ENCODE results near the genes DDX20, KCND3, RHOC and MAGI3.

GRCh38 chr1:111729448-111730072 lies 9.6 kb downstream of the INKA2 start:
- PRO-cap, result no peak

DNA sequence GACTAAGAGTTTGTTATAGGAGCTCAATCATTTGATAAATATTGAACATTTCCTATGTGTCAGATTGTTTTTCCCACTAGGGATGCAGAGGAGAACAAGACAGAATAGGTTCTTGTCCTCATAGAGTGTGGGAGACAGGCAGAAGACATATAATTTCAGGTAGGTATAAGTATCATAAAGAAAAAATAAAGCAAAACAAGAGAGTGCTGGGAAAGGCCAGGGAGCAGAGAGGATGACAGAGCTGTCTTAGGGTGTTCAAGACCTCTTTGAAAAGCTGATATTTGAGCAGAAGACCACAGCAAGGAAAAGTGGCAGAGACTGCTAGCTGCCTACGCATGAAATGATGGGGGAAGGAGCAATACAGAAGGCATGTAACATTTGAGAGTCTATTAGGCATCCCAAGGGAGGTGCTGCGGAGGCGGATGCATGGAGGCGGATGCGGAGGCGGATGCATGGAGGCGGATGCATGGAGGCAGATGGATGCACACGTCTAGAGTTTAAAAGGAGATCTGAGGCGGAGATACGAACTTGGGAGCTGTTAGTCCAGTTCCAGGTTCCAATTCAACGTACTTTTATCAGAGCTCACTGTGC lies 888 bp upstream of the DDX20 start:
- PRO-cap, result no peak

- PRO-cap, result bidirectional peak, plus-strand start at chr1:111755570, minus-strand start at chr1:111755529; bidirectional peak, plus-strand start at chr1:111755903, minus-strand start at chr1:111755800
Observed at GRCh38 chr1:111755309-111756393, at the start of gene DDX20. DDX20 (plus strand) TSS chr1:111755901.

- PRO-cap, result bidirectional peak, plus-strand start at chr1:111990245, minus-strand start at chr1:111990066
Observed at GRCh38 chr1:111989593-111990442, at the start of gene KCND3. KCND3 (minus strand) TSS chr1:111989668.

- PRO-cap, result no peak
Observed at GRCh38 chr1:111990443-111991350, 1.2 kb upstream of the KCND3 start.

DNA sequence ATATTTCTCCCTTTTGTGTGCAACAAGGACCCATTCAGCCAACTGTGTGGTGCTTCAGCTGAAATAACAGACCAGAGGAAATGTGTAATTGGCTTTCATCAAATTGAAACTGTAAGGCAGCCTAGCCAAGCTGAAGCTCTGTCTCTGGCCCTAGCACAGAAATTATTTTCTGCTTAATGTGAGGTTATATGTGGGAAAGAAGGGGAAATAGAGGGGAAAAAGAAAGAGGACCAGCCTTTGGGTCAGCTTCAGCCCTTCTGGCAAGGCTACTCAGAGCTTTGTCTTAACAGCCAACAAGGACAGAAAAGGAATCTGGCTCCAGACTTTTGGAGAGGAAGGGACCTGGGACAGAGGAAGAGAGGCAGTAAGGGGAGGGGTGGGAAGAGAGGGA lies 7.4 kb upstream of the CTTNBP2NL start:
- PRO-cap, result no peak

DNA sequence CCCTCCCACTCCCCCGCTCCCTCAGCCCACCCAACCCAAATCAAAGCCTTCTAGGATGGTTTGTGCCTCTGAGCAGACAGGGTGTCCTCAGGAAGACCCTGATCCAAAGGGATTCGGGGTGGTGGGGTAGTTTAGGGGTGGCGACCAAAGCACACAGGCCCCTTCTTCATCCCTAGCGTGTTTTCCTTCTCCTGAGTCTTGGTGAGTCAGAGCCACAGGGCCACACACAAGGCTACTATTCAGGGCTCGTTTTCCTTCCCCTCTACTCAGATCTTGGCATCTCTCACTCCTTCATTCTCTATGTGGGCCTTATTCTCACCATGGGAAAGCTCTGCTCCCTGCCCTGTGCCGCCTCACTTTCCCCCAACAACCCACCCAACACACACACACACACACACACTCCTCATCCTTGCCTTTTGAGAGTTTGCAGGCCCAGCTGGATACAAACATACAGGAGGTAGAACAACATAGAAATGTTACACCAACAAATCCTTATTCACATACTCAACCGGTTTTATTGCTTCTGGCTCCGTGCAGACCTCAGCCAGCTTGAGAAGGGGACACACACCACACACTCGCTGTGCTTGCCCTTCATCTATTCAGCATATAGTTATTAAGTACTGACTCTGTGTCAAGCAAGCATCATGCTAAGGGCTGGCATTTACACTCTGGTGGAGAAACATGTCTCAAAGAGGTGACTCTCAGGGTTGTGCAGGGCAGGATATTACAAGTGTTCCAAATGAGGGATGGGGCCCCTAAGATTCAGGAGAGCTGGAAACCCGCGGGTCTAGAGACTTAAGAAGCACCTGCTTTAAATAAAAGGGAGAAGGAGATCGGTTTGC lies 43.5 kb upstream of the WNT2B start:
- PRO-cap, result no peak

DNA sequence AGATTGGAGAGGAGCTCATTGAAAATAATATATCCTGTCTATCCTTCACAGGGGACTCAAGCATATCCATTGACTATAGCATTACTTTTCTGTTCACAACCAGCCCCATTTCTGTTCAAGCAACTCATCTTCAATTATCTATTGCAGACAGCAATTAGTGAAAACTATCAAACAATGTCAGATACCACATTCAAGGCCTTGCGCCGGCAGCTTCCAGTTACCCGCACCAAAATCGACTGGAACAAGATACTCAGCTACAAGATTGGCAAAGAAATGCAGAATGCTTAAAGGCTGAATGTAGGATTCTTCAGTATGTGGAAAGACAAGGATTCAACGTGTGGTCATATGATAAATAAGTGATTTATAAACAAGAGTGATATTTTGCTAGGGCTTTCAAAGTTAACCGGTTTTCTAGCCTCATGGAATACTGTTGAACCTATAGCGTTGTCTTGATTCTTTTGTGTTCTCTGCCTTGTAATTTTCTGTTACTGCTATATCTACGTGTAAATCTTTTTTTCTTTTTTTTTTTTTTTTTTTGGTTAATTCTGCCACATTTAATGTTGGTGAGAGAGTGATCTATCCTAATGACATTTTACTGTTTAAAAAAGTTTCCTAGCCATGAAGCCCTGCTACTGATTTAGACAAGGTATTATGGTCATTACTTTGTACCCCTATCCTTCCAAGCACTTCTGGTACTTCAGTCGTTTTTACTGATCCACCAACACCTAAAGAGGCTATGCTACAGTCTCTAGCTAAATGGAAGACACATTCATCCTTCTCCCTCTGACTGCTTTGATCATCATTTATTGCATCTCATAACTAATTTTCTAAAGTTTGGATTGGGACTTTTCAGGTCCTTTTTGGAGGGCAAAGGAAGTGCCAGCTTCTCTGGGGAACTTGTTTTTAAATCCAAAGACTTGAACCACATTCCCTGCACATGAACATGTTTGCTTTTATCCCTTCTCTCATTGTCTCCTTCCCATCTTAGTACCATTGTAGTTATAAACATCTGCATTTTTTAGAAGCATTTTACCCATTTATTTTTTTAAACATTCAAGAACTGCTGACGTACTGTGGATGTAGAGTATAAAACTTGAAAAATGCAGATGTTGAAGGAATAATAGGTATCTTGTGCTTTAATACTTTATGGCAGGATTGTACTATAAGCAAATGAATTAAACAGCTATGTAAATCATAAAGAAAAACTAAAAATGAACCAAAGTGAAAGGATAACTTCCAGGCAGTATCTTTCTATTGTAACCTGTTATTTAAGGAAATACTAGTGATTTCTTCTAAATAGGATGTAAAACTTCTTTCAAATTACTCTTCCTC lies 4.1 kb upstream of the MOV10 start:
- PRO-cap, result no peak

GRCh38 chr1:112674768-112675823 lies 637 bp downstream of the MOV10 start:
- PRO-cap, result bidirectional peak, plus-strand start at chr1:112674922, minus-strand start at chr1:112674931; bidirectional peak, plus-strand start at chr1:112675272, minus-strand start at chr1:112675249; bidirectional peak, plus-strand start at chr1:112675407, minus-strand start at chr1:112675361

GRCh38 chr1:112698292-112699610 lies 8.2 kb downstream of the RHOC start:
- PRO-cap, result bidirectional peak, plus-strand start at chr1:112699267, minus-strand start at chr1:112699111

- PRO-cap, result bidirectional peak, plus-strand start at chr1:112707267, minus-strand start at chr1:112707100; bidirectional peak, plus-strand start at chr1:112707514, minus-strand start at chr1:112707408
Observed at GRCh38 chr1:112707045-112707704, at the start of gene RHOC. RHOC (minus strand) TSS chr1:112707127.

DNA sequence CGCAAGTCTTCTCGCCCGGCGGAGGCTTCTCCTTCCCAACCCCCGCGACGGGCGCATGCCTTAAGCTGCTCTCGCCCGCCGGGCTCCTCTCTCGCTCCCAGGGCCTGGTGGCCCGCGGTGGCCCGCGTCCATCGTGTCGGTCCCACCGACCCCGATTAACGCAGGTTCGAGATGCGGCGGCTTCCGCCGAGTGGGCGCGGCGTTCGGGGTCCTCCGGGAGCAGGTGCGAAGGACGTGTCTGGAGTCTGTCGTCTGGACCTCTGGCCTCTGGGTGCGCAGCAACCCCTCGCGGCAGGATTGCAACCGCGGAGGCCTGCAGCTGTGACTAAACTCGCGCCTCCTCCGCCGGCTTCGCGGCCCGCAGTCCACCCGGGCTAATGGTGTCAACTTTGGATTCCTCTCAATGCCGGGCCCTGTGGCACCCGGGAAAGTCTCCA lies 25.5 kb downstream of the TAFA3 start:
- PRO-cap, result no peak

DNA sequence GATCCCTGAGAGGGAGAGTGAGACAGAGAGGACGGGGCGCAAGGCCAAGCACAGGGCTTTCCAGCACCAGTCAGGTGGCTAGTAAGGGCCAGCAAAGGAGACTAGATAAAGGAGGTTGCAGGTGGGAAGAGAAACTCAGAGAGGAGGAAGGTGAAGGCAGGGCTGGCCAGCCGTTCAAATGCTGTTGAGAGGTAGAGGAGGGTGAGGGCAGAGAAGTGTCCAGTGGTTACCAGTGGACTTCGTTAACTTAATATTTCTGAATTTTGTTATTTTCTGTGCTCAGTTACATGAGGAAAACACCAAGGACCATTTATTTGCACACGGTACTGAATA lies 137.6 kb upstream of the MAGI3 start:
- PRO-cap, result no peak

DNA sequence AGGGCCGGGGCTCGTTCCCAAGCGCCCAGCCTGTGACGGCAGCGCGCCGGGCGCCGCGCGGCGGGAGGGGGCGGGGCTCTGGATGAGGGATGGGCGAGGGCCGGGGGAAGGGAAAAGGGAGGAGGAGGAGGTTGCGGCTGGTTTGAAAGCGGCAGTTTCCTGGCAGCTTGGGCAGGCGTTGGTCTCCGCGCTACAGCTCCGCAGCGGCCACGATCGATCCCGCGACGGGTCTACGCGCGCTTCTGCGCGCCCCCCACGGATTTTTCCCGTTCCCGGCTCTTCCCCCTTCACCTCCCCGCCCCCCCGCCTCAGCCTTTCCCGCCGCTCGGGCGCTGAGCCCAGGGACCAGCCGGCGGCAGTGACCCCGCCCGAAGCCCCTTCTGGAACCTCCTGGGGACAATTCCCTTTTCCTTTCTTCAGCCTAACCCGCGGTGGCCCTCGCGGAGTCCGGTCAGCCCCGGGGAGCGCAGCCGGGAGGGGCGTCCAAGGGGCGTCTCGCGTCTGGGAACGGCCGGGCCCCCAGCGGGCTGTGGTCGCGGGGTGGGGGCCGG lies at the start of gene MAGI3:
Gene MAGI3, plus strand, starts transcription at position 154 of the 551 bp plus-strand sequence.
- PRO-cap, result bidirectional peak, plus-strand start at position 154 of the sequence, minus-strand start outside the sequence

GRCh38 chr1:113394089-113394679 lies 3.9 kb downstream of the MAGI3 start:
- PRO-cap, result no peak

DNA sequence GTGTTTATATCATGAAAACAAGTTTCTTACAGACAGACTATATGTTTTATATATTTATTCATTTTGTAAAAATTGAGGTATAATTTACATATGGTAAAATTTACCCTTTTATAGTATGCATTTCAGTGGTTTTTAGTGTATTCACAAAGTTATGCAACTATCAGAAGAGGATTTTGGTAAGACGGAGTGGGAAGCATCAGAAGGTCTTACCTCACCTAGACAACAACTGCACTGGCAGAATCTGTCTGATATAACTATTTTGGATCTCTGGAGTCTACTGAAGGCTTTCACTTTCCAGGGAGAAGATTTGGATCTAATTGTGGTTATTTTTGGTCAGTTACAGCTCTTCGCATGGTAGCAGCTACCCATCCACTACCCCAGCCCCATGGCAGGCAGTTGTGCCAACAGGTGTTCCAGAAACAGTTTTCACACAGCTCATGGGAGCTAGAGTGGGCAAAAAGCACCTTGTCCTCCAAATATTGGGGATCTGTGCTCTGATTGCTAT lies 53.5 kb downstream of the MAGI3 start:
- PRO-cap, result no peak

- PRO-cap, result no peak
Observed at GRCh38 chr1:113444319-113445247, 54.3 kb downstream of the MAGI3 start.

DNA sequence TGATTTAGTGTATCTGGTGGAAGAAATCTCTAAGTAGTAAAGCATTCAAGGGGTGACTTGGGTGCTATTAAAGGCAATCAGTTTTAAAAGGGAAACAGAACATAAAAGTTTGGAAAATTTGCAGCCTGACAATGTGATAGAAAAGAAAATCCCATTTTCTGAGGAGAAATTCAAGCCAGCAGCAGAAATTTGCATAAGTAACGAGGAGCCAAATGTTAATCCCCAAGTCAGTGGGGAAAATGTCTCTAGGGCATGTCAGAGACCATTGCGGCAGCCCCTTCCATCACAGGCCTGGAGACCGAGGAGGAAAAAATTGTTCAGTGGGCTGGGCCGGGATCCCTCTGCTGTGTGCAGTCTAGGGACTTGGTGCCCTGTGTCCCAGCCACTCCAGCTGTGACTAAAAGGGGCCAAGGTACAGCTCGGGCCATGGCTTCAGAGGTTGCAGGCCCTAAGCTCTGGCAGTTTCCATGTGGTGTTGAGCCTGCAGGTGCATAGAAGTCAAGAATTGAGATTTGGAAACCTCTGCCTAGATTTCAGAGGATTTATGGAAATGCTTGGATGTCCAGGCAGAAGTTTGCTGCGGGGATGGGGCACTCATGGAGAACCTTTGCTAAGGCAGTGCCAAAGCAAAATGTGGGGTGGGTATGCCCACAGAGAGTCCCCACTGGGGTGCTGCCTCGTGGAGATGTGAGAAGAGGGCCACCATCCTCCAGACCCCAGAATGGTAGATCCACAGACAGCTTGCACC lies 133.5 kb downstream of the MAGI3 start:
- PRO-cap, result no peak

DNA sequence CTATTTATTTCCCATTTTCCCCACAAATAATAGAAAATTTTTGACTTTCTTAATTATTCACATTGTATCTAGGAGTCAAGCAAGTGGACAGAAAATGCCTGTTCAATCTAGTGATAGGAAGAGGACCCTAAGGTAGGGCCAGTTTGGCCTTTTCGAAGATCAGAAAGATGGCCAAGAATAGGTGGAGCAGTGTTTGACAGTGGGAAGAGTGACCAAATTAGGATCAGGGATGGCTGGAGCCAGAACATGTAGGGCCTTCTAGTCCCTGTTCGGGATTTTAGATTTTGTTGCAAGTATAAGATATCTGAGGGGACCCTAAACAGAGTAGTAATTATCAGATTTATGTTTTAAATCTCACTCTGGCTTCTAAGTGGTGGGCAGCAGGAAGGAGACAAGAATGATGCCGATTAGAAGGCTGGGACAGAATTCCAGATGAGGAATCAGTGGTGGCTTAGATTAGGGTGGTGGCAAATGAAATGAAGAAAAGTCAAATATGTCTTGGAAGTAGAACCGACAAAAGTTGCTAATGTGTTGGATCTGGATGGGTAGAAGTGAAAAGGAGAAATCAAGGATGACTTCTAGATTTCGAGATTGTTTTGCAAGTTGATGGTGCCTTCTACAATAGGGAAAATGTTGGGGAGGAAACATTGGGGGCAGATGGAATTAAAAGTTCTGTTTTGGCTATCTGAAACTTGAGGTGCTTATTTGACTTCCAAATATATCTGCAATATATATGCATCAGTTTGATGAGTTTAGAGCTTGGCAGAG lies 158.3 kb downstream of the MAGI3 start:
- PRO-cap, result no peak

DNA sequence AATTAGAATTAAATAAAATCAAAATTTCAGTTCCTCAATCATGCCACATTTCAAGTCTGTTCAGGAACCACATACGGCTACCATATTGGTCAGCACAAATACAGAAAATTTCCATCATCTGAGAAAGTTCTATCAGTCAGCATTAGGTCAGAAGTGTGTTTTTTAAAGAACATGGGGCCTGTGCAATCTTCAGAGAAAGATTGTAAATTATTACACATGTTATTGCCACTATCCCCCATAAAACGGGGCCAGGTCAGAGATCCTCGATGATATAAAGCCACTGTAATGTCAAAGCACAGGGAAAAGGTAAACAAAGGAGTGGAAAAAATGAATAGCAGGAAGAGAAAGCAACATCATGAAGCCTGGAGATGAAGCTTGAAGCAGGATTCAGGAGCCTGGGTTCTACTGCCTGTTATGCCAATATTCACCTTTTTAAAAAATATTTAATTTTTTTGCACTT lies 2.4 kb downstream of the RSBN1 start:
- PRO-cap, result unidirectional peak, plus-strand start at position 356 of the sequence

All from left colon (tissue), 1 donor.